Measurements from ENCODE around the genes CEP135, ARL9 and CENPC.

- PRO-cap: no peak
Observed at GRCh38 chr4:55437937-55438616, 42.3 kb downstream of the TMEM165 start.

DNA sequence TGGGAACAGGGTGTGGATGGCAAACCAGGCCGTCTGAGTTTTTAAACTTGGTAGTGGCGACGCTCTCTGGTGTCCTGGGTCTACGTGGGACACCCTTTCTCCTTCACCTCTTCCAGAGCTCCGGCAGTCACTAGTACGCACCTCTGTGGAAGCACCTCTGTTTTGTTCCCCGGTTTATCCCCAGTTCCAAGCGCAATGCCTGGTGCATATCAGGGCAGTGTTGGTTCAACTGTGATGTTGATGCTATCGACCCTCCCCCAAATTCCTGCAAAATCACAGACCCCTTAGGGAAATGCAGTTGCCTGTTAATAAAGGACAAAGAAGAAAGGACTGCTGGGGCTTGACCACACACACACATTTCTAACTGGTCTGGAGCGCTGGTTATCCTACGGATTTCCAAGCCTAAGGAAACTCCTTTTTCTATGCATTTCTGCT is 480 bp upstream of the NMU start:
- PRO-cap: no peak

DNA sequence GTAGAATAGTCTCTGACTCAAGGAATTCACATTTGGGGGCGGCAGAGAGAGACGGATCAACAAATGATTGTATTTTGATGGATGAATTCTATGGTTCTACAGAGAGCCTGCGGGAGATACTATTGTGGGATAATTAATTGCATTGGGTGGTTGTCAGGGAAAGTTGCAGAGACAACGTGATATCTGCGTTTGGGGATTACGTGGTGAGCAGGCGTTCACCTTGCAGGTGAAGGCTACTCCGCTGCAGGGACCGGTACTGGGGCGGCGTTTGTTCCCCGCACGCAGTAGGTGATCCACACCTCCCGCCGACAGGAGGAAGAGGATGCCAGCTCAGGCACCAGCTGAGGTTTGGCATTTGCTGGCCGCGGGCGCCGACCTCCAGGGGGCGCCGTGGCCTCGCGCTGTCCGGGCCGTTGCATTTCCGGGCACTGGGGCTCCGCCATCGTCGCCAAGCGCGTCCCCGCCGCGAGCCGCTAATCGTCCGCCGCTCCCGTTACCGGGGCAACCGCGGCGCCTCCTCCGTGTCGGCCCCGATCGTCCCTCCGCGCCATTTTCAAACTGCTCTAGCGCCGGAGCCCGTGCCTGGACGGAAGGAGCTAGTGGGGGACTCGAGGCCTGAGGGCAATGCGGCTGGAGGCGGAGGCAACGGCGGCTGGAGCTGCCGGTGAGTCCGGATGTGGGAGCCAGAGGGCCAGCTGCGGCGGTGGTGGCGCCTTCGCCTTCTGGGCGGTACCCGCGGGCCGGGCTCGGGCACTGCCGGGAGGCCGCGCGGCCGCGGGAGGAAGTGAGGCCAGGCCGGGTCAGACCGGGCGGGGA is at the start of gene CEP135:
Gene CEP135, plus strand, starts transcription at position 550 of the 816 bp plus-strand sequence.
- PRO-cap: unidirectional peak, plus-strand start at position 428 of the sequence; unidirectional peak, plus-strand start at position 518 of the sequence; unidirectional peak, plus-strand start at position 645 of the sequence; bidirectional peak, plus-strand start outside the sequence, minus-strand start at position 786 of the sequence

- PRO-cap: bidirectional peak, plus-strand start at chr4:56253871, minus-strand start at chr4:56253774
Observed at GRCh38 chr4:56253651-56254301, 133.5 kb downstream of the AASDH start.

DNA sequence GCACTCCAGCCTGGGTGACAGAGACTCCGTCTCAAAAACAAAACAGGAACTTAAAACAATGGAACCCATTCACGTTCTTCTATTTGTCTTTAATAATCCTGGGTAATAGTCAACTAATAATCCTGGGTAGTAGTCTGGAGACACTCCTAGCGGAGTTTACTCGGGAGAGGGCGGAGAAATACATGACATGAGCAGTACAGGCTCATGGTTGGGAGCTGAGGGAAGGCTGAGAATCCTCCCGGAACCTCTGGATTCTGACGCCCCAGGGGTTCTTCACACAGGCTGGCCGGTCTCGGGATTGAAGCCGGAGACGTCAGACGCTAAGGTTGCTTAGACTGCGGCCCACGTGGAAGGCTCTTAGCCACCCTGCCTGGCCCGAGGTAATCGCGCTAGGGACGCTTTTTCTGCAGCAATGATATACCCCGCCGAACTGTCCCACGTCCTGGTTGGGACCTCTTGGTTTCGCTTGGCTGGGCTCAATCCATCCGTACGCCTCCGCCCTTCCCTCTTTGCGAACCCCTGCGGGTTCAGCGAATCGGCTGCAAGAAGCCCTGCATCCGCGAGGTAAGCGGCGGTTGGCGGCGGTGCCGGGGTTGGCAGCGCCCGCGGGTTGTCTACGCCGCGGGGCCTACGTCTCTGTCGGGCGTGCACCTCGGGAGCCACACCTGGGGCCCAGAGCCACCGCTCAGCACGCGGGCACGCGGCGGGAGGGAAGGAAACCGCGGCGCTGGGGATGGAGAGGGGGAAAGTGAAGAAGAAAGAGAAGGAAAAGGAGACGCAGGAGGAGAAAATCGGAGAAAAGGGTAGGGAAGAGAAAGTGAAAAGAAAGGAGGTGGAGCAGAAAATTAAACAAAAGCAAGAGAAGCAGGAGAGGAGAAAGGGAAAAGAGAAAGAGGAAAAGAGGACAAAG is at the start of gene ARL9:
Gene ARL9, plus strand, starts transcription at position 662 of the 910 bp plus-strand sequence.
- PRO-cap: bidirectional peak, plus-strand start at position 298 of the sequence, minus-strand start at position 294 of the sequence

DNA sequence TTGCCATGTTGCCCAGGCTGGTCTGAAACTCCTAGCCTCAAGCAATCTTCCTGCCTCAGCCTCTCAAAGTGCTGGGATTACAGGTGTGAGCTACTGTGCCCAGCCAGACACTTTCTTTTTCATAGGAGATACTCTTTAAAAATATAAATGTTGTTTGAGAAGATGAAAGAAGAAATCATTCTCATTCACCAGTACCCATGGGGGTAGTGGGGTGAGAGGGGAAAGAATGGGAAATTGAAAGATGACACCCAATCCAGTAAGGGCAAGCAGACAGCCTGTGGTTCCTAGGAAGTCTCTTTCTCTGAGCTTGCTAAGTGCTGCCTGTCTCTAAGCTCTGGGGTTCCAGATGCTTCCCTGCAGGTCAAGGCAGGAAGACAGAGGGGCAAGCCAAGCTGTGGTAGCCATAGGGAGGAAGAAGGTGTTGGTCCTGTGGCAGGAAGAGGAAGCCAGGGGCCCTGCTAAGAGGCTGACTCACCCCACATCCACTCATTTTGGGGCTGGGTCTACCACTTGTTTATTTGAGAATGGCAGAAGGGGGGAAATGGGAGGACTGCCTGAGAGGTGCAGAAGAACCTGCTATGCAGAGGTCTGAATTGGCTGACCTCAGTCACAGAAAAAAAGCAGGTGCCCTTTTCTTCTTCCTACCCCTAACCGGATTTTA is 27.7 kb downstream of the HOPX start:
- PRO-cap: no peak

DNA sequence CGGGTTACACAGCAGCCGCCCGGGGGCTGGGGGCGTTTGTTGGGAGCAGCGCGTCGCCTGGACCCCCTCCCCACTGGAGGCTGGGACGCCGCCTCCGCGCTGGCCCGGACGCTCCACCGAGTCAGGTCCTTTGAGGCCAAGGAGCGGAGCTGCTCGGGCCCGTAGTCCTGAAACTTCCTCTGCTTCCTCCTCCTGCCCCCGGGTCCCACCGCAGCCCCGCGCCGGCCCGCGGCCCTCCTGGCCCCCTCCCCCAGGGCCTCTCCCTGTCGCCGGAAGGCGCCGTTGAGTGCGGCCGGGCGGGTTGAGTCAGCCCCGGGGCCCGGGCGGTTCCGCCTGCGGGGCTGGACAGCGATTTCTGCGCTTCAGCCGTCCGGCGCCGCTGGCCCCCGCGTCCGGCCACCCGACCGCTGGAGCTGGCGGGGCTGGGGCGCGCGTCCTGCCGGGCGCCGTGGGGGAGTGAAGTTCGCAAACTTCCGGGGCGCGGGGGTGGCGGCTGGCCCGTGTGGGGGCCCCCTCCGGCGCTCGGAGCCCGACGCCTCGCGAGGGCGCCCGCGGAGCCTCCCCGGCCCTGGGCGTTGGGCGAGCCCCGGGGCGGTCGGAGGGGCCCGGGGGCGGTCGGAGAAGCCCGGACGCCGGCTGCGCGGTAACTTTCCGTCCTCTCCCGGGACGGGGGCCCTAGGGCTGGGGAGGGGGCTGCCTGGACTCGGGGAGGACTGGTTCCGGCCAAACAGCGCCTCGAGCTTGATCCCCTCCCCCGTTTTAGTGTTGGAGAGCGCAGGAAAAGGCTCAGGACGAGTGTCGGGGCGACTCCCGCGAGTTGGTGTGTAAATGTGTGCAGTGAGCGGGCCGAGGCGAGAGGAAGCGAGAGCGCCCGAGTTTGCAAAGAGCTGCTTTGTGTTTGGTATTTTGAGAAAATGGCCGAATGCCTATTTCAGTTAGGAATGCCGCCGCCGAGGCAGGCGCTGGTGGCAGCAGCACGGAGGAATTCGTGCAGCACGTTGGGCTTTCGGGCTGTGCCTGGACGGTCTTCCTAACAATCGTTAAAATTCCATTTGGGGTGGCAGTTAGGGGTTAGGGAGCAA is 1.0 kb downstream of the REST start:
- PRO-cap: bidirectional peak, plus-strand start at position 565 of the sequence, minus-strand start at position 458 of the sequence

- PRO-cap: no peak
Observed at GRCh38 chr4:56932139-56932588, 24.5 kb downstream of the REST start.

DNA sequence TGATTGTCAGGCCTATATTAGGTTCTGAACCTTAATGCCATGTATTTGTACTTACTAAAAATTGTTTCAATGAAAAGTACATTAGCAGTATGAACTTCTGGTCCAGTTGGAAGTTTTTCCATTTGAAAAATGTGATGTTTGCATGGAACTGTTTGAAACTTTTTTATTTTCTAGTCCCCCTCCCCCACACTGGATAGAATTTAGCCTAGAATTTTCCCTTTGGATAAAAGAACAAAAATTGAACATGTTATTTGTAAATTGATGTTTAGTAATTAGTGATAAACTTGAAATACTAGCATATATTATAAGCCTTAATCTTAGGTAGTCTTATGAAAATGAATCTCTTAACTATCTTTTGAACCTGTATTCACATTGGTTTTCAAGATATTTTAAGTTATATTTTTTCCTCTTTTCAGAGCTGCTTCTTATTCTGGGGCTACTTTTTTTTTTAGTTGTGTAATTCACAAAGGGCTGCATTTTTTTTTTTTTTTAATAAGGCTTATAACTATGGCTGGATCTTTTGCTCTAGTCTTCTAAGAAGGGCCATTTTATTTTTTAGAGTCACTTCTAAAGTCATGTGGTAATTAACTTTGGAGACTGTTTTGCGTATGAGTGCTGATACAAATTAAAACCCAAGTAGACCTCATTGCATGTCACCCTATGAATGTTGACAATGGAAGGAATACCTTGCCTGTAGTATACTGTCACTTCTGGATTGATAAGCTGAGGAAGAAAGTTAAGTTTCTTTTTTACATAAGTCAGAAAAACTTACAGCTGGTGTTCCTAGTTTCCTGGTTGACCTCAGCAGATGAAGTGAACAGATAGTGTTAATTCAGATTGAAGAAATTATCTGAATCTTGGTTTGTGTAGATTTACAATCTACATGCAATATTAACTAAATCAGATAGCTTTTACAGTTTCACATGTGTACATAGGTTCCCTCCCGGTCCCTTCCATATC is 27.1 kb downstream of the REST start:
- PRO-cap: no peak

- PRO-cap: no peak
Observed at GRCh38 chr4:57017063-57018226, 38.7 kb downstream of the POLR2B start.

DNA sequence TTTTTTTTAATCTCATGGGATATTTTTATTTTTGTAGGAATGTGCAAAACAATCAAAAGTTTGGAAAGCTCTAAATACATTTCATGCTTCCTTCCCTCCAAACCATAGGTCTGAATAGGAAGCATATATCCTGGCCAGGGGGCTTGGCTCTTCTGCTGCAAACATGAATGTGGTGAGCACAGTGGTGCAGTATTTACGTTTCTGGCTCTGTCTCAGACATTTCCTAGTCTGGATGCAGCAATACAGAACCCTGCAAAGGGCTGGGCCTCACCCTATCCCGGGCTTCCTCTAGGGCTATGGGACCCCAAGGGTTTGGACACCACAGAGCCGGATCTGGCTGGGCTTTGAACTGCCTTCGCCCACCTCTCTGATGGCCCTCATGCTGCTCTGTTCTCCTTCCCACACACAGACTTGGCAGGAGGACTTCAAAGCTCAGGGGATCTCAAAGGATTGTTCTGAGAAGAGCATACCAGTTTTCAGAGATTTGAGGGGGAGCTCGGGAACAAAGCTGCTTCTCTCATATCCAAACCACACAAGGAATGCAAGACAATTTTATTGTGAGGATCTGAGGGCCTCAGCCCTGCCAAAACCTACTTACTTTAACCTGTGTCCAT is 65.0 kb downstream of the POLR2B start:
- PRO-cap: no peak

DNA sequence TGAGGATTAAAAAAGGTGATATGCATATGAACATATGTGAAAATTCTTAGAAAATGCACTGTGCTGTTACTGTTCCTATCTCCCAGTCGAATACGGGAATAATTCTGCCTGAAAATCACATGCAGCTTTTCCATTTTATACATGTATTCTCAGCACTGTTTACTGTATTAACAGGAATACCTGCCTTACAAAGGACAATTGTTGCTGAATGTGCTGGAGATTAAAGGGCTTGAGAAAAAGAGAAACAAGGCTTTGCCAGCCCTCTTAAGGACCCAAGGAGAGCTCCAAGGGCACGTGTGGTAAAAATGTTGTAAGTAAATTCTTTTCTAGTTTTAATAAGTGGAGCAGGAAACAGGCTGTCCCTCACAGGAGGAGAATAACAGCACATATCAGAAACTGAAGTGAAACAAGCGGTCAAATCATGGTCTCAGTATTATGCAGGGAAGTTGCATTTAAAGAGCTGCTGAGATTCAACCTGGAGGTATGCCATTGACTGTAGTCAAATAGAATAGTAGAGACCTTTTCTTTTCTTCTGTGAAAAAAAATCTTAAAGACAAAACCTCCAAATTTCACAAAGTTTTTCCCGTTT is 18.5 kb downstream of the IGFBP7 start:
- PRO-cap: no peak

GRCh38 chr4:57109144-57109452 is 1.1 kb downstream of the IGFBP7 start:
- PRO-cap: no peak

DNA sequence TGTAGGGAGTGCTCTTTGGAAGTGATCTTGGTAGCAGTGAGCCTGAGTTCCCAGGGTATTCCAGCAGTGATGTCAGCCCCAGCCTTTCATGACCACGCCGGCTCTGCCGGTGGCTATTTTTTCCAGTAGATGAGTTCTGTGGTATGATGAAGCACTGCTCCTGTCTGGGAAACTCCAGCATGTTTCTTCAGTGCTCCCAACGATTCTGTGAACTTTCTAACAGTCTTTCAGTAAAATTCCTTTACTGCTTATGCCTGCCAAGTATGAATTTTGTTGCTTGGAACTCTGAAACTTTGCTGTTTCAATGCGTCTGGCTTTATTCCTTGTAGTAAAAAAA is 391.7 kb upstream of the IGFBP7 start:
- PRO-cap: no peak

- PRO-cap: bidirectional peak, plus-strand start at chr4:61201231, minus-strand start at chr4:61201137
Observed at GRCh38 chr4:61200817-61201177, 671 bp downstream of the ADGRL3 start.

- PRO-cap: unidirectional peak, minus-strand start at chr4:61203097
Observed at GRCh38 chr4:61203009-61203758, 3.1 kb downstream of the ADGRL3 start.

DNA sequence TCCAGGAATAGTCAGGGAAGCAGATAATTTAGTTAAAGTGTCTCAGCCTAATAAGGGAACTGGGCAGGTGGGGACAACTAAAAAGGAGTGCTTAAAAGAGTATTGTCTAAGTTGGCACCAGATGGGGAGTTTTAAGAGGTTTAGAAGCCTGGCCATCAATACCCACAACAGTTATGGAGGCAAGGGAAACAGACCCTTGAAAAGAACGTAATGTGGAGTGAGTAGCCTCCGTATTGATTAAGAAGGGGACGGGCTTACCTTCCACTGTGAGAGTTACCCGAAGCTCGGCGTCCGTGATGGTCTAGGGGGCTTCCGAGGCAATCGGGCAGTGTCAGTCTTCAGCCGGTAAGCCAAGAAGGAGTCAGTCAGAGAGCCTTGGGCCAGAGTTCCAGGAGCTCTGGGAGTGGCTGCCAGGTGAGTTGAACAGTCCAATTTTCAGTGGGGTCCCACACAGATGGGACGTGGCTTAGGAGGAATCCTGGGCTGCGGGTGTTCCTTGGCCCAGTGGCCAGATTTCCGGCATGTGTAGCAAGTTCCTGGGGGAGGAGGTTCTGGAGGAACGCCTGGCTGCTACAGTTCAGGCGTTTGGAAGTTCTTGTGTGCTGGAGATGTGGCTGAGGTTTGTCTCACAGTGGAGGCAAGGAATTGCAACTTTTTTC is 567.2 kb downstream of the ADGRL3 start:
- PRO-cap: no peak

GRCh38 chr4:62437117-62437379 is 1236.9 kb downstream of the ADGRL3 start:
- PRO-cap: no peak

DNA sequence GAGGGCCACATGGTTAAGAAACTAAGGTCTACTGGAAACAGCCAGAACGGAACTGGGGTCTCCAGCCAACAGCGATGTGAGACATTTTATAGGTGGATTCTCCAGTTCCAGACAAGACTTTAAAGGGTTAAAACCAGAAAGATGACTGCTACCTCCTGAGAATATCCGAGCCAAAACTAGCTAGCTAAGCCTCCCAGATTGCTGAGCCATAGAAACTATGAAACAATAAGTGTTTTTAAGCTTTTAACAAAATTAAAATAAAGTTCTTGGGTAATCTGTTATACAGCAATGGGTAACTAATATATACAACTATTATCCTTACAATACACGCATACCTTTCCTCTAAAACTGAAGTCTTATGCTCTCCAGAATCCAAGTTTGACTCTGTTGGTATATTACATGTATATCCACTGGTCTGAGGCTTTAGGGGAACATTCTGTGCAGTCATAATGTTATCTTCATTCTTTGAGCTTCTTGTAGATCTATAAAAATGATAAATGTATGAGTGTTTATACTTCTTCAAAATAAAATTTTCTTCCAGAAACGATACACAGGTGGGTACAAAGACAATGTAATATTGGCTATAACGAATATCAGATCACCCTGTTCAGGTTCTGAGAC is 38.7 kb downstream of the CENPC start:
- PRO-cap: no peak

- PRO-cap: unidirectional peak, minus-strand start at chr4:67545307; bidirectional peak, plus-strand start at chr4:67545751, minus-strand start at chr4:67545449
Observed at GRCh38 chr4:67545107-67545897, at the start of gene CENPC. CENPC (minus strand) TSS chr4:67545503.

All from gallbladder (tissue), 1 donor.